HT1080 (cell line): Measurements from ENCODE around the genes TKT, SELENOK and DENND6A.

GRCh38 chr3:53162153-53162691 is 1.2 kb downstream of the PRKCD start:
RAMPAGE:
- cytosol, long total RNA: no peak
- long total RNA: no peak
- nucleus, long total RNA: no peak

GRCh38 chr3:53188838-53189338 is 27.9 kb downstream of the PRKCD start:
RAMPAGE:
- cytosol, long total RNA: no peak
- long total RNA: no peak
- nucleus, long total RNA: no peak

DNA sequence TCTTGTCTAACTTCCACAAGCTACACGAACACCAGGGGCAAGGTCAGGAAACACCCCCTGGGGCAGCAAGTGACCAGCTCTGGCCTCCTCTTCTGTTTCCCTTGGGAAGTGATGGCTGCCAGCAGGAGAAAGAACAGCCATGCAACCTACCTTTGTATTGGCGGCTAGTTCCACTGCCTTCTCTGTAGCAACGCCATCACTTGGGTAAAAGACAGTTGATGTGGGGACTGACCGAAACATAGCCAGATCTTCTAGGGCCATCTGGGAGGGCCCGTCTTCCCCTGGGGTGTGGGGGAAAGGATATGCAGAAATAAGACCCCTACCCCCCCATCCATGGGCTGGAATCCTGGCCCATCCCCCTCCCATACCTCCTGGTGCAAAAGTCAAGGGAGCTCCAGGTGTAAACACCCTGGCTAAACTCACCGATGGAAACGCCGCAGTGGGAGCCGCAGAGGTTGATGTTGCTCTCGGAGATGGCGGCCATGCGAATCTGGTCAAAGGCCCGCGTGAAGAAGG is 26.9 kb downstream of the TKT start:
RAMPAGE:
- cytosol, long total RNA: no peak
- long total RNA: no peak
- nucleus, long total RNA: no peak

DNA sequence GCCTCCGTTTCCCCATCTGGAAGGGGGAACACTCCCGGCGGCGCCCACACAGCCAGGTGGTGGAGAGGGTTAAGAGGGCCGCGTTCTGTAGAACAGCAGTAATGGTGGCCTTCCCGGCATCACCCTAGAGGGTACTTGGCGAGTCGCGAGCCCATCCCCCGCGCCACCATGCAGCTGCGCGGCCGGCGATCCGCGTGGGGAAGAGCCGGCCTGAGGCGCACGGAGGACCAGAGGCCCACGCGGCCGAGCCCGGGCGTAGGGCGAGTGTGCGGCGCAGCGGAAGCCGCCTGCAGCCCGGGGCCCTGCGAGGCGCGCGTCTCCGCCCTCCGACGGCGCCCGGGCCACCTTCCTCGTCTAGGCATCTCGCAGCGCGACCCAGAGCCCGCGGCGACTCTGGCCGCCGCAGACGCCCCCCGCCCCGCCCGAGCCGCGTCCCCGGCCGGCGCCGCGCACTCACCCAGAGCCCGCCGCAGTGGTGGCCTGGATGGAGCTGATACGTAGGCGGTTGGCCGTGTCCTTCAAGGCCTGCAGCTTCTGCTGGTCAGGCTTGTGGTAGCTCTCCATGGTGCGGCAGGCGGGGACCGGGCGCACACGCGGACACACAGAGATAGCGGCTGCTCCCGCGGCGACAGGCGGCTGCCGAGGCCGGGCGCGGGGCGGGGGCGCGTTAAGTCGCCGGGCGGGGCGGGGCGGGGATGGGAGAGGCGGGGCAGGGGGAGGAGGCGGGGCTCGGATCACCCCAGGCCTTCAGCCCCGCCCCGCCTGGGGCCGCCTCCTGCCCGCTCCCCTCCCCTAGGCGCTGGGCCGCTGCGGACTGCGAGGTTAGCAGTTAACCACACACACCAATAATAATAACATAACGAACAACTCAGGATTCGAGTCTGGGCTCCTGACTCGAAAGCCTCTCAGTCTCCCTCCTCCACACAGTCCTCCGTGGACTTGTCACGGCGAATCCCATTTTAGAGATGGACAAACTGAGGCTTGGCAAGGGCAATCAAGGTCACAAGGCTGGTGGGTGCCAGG is at the start of gene TKT:
Gene TKT (minus strand): TSS at position 644 of the 1,023 bp plus-strand sequence.
RAMPAGE:
- cytosol, long total RNA: start-site peak on the minus strand centred at position 631 of the sequence, 33 bp wide, 3,513 and 1,428 reads in 2 replicates
- long total RNA: start-site peak on the minus strand centred at position 615 of the sequence, 65 bp wide, 1,899 reads
- nucleus, long total RNA: start-site peak on the minus strand centred at position 639 of the sequence, 19 bp wide, 1,267 and 669 reads in 2 replicates

GRCh38 chr3:53269782-53270788 is 14.3 kb upstream of the TKT start:
RAMPAGE:
- cytosol, long total RNA: no peak
- long total RNA: no peak
- nucleus, long total RNA: no peak

DNA sequence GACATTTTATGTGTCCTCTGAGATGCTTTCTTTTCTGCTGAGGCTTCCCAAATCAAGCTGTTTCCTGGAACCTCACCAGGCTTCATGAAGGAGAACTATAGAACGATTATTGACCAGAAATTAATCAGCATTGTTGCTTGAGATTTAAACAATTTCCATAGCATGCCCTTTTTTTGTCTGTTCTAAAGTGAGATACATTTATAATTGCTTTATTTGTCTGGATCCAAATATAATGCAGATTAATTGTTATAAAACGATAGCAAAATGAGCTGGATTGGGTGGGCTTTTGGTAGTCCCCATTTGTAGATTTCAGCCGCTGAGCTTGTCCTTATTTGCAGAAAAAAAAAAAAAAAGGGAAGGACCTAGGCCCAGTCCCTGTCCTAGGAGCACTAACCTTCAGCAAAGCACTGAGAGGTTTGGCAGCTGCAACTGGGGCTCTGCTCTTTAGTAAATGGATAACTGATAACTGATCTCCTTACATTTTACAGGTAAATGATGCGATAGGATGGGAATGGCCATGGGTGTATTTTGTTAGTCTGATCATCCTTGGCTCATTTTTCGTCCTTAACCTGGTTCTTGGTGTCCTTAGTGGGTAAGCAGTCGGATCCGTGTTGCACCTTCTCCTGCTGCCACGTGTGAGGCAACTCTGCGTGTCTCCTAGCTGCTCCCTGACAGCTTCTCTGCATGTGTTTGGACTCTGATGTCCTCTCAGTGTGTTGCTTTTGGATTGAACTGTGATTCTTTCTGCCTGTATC is 172.8 kb downstream of the CHDH start:
RAMPAGE:
- cytosol, long total RNA: no peak
- long total RNA: no peak
- nucleus, long total RNA: no peak

DNA sequence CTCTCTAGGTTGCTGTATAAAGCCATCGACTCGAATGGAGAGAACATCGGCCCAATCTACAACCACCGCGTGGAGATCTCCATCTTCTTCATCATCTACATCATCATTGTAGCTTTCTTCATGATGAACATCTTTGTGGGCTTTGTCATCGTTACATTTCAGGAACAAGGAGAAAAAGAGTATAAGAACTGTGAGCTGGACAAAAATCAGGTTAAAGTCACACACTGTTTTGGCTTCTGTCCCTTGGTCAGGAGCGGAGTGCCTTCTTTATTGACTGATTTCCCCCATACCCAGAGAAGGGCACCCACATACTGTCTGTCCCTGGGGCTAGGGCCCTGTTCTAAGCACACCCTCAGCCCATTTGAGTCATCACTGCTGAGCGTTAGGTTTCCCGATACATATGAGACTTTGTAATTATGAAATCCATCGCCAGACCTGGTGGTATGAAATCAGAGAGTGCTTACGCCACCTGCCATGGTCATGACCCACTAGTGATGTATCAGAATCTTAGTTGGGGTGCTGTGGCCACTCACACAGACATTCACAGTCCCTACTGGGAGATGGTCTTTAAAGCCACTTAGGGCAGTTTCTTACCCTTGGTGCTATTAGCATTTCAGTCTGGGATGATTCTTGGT is 96.8 kb downstream of the CHDH start:
RAMPAGE:
- cytosol, long total RNA: no peak
- long total RNA: no peak
- nucleus, long total RNA: no peak

GRCh38 chr3:53884551-53884907 is 2.6 kb upstream of the ACTR8 start:
RAMPAGE:
- cytosol, long total RNA: no peak
- long total RNA: no peak
- nucleus, long total RNA: no peak

DNA sequence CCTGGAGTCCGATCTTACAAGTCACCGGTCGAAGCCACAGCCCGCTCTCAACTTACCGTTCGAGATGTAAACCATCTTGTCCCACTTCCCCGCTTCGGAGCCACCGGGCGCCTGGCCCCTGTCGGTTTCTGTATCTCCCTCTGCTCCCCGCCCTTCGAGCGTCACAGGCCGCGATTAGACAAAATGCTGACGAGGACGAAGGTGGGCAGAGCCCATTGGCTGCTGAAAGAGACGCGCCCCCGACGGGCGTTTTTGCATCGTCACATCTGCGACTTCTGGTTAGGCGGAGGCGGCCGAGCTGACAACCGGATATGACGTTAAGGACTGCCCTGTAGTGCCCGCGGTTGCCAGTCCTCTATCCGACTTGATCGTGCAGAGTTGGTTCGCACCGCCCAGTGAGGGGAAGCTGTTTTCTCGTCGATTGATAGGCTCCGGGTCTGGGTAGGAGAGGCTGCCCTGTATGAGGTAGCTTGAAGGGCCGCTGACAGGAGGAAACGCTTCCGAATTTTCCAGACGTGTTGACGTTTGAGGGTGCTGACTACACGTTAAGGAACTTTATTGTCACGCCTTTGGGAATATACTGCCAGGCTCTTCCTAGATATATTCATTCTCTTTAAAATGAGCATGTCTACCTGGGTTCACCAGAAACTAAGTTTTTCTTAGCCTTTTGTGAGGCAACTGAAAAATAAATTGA is at the start of gene SELENOK:
Gene SELENOK (minus strand): TSS at position 146 of the 694 bp plus-strand sequence.
RAMPAGE:
- cytosol, long total RNA: start-site peak on the minus strand centred at position 131 of the sequence, 52 bp wide, 252 and 173 reads in 2 replicates
- long total RNA: start-site peak on the minus strand centred at position 109 of the sequence, 9 bp wide, 39 reads
- nucleus, long total RNA: start-site peak on the minus strand centred at position 125 of the sequence, 64 bp wide, 49 and 26 reads in 2 replicates

GRCh38 chr3:54527507-54527927 is 400.3 kb downstream of the LRTM1 start:
RAMPAGE:
- cytosol, long total RNA: no peak
- long total RNA: no peak
- nucleus, long total RNA: no peak

GRCh38 chr3:54888809-54889224 is 39.0 kb downstream of the LRTM1 start:
RAMPAGE:
- cytosol, long total RNA: no peak
- long total RNA: no peak
- nucleus, long total RNA: no peak

RAMPAGE:
- cytosol, long total RNA: no peak
- long total RNA: no peak
- nucleus, long total RNA: no peak
Measured at GRCh38 chr3:55446859-55447318, 40.2 kb downstream of the WNT5A start.

RAMPAGE:
- cytosol, long total RNA: no peak
- long total RNA: no peak
- nucleus, long total RNA: no peak
Measured at GRCh38 chr3:55571875-55572463, 84.9 kb upstream of the WNT5A start.

GRCh38 chr3:55624034-55624839 is 137.1 kb upstream of the WNT5A start:
RAMPAGE:
- cytosol, long total RNA: no peak
- long total RNA: no peak
- nucleus, long total RNA: no peak

RAMPAGE:
- cytosol, long total RNA: no peak
- long total RNA: no peak
- nucleus, long total RNA: no peak
Measured at GRCh38 chr3:56725138-56725773, 42.2 kb upstream of the TASOR start.

DNA sequence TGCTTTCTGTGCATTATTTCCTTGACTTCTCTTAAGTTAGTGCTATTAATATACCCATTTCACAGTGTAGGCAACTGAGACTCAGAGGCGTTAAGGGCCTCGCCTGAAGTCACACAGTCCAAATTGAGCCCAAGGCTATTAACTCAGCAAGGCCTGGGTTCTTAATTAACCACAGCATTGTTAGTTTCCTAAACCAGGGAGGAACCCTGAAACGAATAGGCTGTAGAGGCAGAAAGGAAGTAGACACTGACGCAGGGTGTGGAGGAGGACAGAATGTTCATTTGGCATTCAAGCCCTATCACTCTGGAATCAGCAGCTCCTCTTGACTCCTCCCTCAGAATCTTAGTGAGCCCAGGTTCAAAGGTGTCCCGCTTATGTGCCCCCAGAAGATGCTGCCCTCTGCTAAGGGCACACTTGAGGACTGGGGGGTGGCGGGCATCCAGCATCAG is 13.9 kb downstream of the ARHGEF3 start:
RAMPAGE:
- cytosol, long total RNA: no peak
- long total RNA: no peak
- nucleus, long total RNA: no peak

DNA sequence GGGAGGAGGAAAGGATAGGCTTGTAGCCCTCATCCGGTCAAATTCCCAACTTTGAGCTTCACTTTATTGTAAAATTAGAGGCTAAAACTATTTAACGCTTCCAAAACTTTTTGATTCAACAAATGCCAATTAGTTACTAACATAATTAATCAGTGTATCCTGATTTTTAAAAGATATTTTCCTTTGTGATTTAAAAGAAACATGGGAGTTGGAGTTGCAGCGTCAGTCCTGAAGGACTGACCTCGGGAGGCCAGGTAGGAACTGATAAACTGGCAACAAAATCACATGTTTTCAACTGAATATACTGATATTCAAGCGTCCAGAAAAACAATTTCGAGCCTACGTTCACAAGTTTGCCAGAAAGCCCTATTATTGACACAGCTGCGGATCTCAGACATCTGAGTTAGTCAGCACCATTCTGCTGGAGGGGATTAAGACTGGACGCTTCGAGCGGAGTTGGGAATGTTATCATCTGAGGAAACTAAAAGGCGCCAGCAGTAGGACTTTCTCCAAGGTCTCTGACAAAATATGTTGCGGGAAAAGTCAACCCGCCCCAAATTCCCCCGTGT is 551 bp upstream of the APPL1 start:
RAMPAGE:
- cytosol, long total RNA: no peak
- long total RNA: no peak
- nucleus, long total RNA: no peak

DNA sequence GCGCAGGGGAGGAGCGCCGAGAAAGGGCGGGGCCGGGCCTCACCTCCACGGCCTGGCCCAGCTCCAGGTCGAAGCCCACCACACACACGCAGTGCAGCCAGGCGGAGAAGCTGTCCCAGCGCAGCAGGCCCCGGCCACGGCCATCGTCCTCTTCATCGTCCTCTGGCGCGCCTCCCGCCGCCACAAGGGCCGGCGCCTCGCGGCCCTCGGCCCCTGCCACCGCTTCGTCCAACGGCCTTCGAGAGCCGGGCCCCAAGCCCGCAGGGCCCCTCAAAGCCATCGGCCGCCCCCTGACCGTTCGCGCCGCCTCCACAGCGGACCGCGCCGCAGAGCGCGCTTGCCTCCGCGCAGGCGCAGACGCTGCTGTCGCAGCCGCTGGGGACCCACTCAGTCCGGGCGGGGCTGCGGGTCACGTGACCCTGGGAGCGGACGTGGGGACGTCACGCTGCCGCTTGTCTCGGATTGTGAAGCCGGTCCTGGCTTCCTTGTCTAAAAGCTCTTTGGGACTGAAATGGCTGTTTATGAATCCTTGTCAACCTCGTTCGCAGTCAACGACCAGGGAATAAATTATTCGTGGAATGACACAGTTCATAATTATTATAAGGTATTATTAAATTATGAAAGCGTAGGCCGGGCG is at the start of gene DENND6A:
Gene DENND6A (minus strand): TSS at position 339 of the 637 bp plus-strand sequence.
RAMPAGE:
- cytosol, long total RNA: no peak
- long total RNA: no peak
- nucleus, long total RNA: no peak

DNA sequence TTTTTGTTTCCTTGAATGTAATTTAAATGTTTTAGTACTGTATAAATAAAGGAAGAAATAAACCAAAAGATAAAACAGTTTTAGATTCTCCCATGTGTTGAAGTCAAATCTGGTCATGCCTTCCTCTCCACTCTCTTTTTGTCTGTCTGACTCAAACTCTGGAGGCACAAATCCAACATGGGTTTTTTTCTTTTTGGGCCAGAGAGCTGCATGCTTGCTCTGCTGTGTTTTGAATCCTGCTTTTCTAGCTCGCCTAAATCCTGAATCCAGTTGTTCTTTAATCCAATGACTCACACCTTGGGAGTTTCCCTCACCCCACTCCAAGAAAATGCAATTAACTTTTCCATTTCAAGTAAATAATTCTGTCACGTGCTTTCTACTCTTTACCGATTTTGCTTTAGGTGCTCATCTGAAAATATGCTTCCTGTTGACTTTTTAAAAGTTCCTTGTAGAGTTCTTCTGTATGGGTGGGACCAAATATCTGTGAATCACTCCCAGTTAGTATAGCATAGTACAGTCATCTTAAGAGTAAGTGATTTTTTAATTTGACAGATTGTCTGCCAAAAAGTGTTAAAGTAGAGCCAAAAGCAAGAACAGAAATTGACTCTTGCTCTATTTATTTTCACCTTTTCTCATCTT is 47.5 kb downstream of the SLMAP start:
RAMPAGE:
- cytosol, long total RNA: no peak
- long total RNA: no peak
- nucleus, long total RNA: no peak

RAMPAGE:
- cytosol, long total RNA: no peak
- long total RNA: no peak
- nucleus, long total RNA: no peak
Measured at GRCh38 chr3:57912821-57913464, 95.3 kb upstream of the FLNB start.